Cardiac atrium fibroblast (primary cell): ENCODE data around the gene TMUB1.

GRCh38 chr7:151058611-151059023 lies 772 bp upstream of the SLC4A2 start:
- RAMPAGE, long total RNA = no peak

- RAMPAGE, long total RNA = start-site peak on the minus strand at chr7:151083456-151083472, 38 and 23 reads in 2 replicates
Observed at GRCh38 chr7:151082831-151084132, at the start of gene TMUB1. TSS of gene TMUB1 (minus strand) at chr7:151083493.

GRCh38 chr7:151087121-151088093 lies 1.1 kb downstream of the AGAP3 start:
- RAMPAGE, long total RNA = no peak

DNA sequence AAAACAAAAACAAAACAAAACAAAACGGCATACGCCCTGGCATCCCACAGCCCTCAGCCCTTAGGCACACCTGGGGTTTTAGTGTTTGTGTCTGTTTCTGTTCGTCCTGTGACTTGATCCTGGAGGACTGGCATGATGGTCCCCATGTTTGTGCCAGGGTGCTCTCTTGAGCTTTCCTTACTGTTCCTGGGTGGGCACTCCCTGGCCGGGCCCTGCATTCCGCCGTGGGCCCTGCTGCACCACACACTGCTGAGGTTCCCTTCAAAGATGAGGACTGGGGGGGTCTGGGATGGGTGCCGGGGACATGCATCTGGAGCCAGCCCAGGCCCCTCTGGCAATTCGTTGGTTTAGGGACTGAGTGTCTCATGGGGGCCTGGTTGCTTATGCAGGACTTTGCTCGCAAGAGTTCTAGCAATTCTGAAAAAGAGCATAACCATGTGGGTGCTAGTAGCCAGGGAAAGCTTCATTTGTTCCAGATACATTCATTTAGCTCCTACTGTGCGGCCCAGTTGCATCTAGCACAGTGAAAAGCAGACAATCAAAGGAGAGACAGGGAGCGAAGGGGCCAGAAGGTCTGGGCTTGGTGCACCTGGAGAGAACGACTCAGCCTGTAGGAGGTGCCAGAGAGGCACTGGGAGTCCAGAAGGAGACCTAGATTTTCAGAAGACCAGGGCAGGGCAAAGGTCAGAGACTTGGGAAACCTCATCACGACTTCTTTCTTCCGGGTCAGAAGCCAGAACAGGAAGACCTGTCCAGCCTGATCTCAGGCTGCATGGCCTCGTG lies 4.9 kb downstream of the AGAP3 start:
- RAMPAGE, long total RNA = no peak

DNA sequence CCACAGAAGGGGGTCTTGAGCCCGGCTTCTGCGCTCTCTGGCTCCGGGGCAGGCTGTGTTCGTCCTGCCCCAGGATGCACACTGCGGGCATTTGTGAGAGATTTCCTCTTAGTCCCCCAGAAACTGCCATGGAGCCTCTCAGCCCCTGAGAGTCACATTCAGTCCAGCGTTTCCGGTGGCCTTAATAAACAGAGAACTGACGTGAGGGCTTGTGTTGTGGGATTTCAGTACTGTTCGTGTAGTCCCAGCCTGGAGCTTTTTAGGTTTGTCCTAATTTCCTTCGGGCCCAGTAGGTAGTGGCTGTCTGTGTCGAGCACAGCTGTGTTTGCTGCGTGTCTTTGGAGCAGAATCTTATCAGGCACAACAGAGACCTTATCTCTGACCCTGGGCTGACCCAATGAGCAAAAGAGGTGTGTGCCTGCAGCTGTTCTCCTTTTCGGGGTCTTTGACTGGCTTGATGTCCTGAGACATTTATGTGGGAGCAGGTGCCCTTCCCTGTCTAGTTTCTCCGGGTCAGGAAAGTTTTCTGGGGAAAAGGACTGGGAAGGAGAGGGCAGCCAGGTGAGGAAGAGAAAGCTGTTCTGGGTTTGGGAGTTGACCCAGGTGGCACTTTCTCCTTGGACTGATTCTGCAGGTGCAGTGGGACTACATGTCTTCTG lies 25.5 kb downstream of the AGAP3 start:
- RAMPAGE, long total RNA = no peak

DNA sequence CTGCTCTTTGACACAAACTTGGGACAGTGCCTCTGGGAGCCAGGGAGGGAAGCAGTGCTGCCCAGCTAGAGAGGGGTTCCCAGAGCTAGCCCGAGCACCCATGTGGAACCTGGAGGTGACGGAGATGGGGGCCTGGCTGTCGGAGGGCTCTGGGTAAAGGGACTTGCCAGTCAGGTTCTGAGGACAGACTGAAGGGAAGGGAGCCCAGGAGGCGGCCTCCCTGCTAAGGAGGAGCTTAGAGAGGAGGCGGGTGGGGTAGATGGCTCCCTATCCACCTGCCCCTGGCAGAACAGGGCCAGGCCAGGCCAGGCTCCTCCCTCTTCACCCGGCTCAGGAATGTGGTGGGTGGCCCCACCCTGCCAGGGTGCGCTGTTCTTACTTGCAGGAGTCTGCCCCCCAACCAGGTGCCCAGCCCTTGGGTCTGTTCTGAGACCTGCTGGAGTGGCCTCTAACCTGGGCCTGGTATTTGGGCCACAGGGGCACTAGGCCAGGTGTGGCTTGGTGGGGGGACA lies 29.8 kb downstream of the AGAP3 start:
- RAMPAGE, long total RNA = no peak

GRCh38 chr7:151243346-151243660 lies 5.2 kb downstream of the SMARCD3 start:
- RAMPAGE, long total RNA = no peak

GRCh38 chr7:151254125-151254842 lies 5.8 kb upstream of the SMARCD3 start:
- RAMPAGE, long total RNA = no peak

DNA sequence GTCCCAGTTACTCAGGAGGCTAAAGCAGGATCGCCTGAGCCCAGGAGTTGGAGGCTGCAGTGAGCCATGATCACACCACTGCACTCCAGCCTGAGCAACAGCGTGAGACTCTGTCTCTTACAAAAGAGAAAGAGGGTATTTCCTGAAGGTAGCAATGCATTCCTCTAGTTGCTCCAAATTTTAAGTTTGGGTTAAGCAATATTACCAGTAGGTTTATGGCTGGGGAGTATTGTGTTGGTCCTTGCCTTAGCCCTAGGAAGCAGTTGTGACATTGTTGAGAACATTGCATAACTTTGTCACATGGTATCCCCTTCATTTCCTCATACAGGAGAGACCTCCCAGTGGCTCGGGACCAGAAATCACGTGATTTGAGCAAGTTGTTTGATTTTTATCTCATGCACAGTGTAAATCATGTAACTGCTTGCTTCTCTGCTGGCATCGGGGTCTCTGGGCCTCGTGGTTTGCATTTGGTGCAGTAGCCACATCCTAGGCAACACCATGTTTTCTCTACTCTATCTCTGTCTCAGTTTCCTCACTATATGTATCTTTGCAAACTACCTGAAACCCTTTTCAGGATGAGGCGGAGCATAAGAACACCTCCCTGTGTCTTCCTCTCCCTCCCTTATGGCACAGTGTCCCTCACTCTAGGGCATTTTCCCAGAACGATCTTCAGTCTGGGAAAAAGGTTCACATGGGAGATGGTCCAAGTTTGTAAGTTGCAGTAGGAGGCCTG lies 23.5 kb upstream of the SMARCD3 start:
- RAMPAGE, long total RNA = no peak

GRCh38 chr7:151405450-151406067 lies 4.3 kb downstream of the WDR86 start:
- RAMPAGE, long total RNA = no peak

DNA sequence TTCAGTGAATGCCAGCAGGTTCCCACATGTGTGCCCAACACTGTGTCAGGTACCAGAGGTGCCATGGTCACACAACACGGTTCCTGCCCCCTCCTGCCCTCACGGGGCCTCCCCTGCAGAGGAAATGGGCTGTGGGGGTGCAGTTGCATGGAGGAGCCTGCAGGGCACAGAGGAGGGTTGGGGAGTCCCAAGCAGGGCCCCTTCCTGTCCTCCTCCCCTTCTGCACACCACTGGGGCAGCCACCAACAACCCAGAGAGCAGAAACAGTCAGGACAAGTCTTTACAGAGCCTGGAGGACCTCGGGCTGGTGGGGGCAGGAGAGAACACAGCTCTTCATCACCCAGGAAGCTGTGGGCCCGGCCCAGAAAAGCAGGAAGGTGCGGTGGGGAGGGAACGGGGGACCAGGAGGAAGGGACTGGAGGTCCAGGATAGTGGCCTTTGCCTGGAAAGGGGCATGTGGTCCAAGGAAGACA lies 7.0 kb downstream of the CRYGN start:
- RAMPAGE, long total RNA = no peak

DNA sequence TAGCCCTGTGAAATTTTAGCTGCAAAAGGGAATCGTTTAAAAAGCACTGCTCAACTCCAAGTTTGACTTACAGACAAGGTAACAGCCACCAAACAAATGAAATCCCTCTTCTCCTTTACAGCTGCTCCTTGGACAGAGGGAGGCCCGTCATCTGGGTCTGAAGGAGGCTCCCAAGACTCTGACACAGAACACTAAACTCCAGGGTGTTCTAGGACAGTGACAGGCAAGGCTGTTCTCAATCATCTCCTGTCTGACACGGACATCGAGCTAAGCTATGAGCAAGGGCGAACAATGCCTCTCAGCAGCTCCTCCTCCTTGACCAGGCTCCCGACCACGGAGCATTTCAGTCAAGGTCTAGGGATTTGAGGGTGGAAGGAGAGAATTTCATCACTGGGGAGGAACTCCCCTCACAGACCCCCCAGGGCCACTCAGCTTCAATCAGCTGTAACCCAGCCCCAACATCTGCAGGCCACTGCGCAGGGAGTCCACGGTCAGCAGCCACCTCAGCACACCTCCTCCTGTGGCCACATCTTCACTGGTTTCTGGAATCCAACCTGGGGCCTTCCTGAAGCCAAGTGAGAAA lies 26.2 kb upstream of the CRYGN start:
- RAMPAGE, long total RNA = no peak

DNA sequence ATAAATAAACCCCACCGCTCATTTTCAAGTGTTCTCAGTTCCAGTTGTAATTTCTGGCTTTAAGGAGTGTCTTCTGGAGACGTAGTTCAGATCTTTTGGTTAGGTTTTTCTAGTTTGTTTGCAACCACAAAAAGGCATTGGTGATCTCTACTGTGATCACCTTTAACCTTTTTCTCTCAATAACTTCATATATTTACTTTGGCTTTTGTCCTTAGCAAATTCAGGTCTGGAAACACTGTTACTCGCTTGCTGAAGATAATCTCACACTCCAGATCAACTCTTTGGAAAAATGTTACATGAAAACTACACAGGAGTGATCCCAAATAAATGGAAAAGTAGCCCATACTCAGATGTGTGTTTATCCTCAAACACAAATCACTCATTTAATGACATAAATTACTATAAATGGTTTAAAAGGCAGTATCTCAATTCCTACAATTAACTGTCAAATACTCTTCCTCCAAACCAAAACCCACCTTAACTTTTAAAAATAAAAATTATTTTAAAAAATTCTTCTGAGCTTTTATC lies 24.7 kb downstream of the RHEB start:
- RAMPAGE, long total RNA = no peak

DNA sequence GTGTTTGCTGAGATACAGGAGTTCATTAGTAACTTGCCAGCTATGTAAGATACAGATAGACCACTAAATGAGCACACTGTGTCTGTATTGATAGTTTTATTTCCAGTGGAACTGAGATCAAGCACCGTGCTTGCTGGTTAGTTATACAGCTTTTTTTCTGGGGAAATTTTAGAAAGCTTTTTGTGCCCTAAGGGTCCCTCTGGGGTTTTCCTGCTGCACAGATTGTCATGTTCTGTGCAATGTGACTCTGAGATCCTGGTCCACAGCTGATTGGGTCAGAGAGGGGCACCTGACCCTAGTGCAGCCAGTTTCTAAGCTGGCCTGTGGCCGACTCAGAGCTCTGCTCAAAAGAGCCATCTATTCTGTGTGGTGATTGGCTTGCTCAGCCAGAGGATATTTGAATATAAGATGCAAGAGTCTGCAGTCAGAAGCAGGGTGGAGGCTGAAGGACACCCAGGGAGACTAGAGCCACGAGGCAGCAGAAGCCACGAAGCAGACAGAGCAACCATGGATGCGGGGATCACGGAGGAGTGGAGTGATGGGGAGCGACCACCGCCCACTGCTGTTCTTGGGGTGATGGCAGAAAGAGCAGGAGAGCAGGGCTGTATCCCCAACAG lies 19.3 kb upstream of the RHEB start:
- RAMPAGE, long total RNA = no peak

DNA sequence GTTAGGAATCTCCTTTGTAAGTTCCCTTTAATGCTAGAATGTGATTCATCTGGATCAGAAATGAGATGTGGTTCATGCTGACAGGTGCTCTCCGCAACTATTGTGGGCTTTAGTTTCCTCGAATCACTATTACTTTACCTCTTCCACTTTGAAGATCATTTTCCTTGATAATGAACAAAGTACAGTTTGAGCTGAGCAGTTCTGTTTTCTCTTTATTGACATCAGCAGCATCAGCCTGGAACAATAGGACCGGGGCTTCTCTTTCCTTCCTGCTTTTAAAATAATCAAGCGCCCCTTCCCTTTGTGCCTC lies 66.8 kb upstream of the RHEB start:
- RAMPAGE, long total RNA = no peak

- RAMPAGE, long total RNA = no peak
Observed at GRCh38 chr7:151728601-151729328, 148.2 kb downstream of the PRKAG2 start.

DNA sequence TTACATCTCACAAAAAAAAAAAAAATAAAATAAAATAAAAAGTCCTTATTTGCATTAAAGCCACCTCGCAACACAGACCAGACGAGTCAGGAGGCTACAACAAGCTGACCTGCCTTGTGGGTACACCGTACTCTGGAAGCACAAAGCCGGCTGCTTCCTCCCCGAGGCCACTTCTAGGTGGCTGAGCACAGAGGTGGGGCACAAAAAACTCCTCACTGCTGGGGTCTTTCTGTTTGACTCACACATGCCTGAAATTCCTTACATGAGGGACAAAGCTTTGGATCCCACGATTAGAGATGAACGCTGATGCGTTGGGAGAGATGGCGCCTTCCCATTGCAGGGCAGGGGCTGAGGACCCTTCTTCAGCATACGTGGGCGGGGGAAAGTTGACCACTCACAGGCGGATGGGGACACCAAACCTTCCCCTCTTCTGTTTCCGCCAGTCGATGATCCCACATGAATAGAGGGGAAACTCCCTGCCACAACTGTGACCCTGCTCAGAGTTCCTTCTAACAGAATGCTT lies 134.2 kb downstream of the PRKAG2 start:
- RAMPAGE, long total RNA = no peak

DNA sequence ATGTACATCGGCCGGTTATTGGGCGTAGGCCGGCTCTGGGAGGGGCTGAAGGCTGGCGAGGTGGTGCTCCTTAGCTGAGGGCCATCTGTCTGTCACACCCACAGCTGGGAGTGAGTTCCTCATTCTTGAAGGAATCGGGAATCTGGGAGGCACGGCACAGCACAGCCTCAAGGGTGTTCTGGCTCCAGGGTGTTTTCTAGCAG lies 121.9 kb downstream of the PRKAG2 start:
- RAMPAGE, long total RNA = no peak

DNA sequence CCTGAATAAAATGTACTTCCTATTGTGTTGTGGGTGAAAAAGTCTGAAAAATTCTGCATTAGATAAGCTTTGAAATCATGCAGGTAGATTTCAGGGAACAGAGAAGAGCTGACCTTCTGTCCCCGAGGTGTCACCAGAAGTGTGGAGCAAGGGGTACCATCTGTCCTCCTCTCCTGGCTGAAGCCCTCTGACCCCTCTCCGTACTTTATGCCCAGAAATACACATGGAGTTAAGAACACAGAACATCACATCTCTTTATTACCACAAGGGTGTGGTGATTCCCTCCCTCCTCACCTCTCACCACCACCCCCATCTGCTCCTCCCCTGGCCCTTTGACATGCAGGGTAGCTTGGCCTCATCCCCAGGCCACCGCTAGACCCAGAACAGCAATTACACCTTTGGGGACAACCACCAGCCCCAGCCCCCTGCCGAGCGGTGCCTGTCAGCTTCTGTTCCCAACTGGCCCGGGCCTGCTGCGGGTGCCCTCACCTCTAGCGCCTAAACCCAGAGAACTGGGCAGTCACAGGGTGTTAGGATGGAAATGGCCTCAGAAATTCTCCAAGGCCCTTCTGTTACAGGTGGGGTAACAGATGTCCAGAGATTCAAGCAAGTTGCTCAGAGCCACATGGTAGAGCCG lies 78.2 kb downstream of the PRKAG2 start:
- RAMPAGE, long total RNA = no peak

DNA sequence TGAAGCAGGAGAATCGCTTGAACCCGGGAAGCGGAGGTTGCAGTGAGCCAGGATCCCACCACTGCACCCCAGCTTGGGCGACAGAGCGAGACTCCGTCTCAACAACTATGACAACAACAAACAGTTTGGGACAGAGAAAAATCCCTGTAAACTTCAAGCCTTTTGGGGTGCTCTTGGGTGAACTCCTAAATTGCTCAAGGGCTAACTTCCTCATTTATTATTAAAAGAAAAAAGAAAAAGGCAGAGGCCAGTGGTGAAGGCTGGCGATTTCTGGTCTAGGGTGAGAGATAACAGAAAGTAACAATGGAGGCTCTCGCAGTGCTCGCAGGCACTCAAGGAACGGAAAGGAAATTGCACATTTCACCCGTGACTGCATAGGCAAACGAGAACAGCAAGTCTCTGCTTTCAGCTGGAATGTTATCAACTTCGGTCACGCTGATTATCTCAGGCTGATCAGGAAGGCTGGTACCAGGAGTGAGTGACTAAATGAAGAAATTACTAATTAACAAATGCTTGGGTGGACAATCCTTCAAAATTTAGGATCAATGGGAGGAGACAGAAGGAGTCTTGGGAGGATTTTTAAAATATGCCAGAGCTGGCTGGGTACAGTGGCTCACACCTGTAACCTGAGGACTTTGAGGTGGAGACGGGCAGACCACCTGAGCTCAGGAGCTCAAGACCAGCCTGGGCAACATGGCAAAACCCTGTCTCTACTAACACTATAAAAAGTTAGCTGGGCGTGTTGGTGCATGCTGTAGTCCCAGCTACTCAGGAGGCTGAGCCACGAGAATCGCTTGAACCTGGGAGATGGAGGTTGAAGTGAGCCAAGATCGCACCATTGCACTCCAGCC lies 70.6 kb downstream of the PRKAG2 start:
- RAMPAGE, long total RNA = no peak